Heart (tissue), 3 donors: ENCODE data around the genes CCDC70 and UTP14C.

DNA sequence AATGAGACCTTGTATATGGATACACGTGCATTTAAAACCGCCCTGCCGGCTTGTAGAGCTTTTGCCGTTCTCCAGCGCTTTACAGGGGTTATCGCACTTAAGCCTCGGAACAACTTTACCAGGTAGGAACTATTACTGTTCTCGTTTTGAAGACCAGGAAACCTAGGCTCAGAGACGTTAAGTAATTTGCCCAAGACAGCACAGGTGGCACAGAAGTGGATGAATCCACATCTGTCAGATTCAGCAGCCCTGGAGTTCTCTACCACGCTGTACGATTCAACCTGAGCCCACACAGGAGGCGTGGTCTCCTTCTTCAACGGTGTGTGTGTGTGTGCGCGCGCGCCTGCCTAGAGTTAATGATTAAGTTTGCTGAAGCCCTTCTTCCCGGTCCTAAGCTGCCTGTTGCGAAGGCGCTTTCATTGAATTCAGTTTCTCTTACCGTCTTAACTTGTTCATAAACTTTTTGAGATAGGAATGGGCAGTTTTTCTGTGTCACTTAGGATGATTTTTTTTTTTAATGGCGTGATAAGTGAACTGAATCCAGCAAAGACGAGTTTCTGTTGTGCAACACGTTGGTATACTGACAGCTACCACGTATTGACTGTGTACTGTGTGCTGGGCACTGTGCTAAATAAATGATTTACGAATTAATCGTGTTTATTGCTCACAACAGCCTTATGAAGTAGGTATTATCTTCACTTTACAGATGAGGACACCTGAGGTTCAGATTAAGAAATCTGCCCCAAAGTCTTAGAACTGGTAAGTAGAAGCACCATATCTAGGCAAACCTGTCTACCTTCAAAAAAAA lies 67.4 kb downstream of the KCNRG start:
- RAMPAGE, long total RNA, 2 experiments: no peak in any of the 2 experiments

GRCh38 chr13:50104788-50105470 lies 89.7 kb downstream of the KCNRG start:
- RAMPAGE, long total RNA, 2 experiments: no peak in any of the 2 experiments

DNA sequence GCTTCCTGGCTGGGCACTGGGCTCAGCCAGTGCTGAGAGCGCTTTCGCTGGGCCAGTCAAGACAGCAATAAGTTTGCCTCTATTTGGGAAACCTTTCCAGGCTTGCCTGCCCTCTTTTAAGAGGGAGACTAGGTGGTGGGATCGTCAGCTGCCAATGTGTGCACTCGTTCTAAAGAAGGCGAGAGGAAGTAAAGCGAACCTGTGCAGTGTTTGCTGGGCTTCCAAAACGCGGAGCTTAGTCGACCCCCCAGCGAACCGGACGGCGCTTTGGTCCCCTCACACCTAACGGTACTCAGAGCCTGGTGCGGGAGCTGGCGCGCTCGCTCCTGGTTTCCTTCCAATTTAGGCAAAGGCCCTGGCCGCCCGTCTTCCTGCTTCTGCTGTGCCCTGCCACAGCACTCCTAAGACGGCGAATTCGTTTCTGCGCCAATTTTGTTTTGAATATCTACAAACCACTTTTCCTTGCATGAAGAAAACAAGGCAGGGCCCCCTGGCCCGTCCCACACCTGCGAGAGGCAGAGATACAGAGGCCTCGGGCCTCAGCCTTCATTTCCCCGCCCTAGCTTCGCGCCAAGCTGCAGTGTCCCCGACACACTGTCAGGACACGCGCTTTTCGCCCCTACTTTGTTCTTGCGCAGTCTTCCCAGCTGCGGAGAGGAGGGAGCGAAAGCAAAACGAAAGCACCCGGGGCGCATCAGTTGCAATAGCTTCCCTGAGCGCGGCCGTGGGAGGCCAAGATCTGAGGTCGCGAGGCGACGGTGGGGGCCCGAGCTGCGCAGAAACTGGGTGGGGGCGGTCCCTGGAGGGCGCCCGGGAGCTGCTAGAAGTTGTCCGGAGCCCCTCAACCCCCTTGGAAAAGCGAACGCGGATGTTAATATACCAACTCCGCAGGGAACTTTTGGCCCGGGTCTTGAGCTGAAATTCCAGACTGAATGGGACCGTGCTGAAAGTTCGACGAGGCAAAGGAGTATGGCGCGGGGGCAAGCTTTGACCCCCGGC lies 111.9 kb downstream of the KCNRG start:
- RAMPAGE, long total RNA, 2 experiments: no peak in any of the 2 experiments

DNA sequence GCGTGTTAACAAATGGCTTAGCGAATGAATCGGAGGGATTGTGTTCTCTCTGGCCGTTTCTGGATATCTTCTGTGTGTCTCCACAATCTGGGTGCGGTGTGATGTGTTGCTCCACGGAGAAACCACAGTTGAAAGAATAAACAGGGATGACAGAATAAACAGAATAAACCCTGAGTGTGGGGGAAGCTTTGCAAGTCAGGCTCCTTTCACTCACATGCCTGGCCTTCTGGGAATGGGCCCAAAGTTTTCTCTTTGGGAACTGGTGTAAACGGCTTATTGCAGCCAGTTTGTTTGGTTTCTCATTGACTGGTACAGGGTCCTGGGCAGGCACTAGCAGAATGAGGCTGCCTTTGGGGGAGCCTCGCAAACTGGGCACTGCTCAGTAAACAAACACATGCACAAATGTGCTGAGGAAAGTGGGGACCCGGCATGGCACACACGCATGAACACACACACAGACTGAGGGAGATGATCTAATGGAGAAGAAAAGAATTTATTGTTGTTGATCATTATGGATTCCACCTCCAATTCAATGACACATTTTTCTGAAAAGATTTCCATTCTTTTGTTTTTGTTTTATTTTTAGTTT lies 324.6 kb downstream of the DLEU7 start:
- RAMPAGE, long total RNA, 2 experiments: no peak in any of the 2 experiments

- RAMPAGE, long total RNA, 2 experiments: no peak in any of the 2 experiments
These were observed 249.2 kb downstream of the DLEU7 start for GRCh38 chr13:50594170-50594802.

- RAMPAGE, long total RNA, 2 experiments: no peak in any of the 2 experiments
These were observed 87.4 kb downstream of the DLEU7 start for GRCh38 chr13:50755858-50756773.

GRCh38 chr13:51447545-51448194 lies 5.2 kb downstream of the INTS6 start:
- RAMPAGE, long total RNA, 2 experiments: no peak in any of the 2 experiments

DNA sequence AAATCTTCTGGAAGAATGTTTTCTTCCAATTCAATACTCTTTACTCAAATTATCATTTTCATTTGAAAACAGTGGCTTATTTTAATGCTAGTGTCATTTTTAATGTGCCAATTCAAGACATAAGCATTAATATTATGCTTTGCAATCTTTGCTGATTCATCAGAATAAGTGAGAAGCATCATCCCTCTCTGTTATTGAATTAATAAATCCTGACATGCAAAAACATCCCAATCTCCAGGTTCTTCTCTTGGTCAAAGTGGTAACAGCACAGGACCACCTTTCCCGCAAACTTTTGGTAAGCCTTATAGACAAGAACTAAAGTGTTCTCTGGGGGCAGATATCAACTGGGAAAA lies 3.8 kb downstream of the INTS6 start:
- RAMPAGE, long total RNA, 2 experiments: no peak in any of the 2 experiments

- RAMPAGE, long total RNA, 2 experiments: no peak in any of the 2 experiments
These were observed 1.4 kb downstream of the INTS6 start for GRCh38 chr13:51451415-51451865.

- RAMPAGE, long total RNA, 2 experiments: no peak in any of the 2 experiments
These were observed 60.0 kb upstream of the WDFY2 start for GRCh38 chr13:51524220-51524753.

- RAMPAGE, long total RNA, 2 experiments: no peak in any of the 2 experiments
These were observed 32.2 kb upstream of the WDFY2 start for GRCh38 chr13:51551981-51552572.

GRCh38 chr13:51646001-51646785 lies 61.9 kb downstream of the WDFY2 start:
- RAMPAGE, long total RNA, 2 experiments: no peak in any of the 2 experiments

DNA sequence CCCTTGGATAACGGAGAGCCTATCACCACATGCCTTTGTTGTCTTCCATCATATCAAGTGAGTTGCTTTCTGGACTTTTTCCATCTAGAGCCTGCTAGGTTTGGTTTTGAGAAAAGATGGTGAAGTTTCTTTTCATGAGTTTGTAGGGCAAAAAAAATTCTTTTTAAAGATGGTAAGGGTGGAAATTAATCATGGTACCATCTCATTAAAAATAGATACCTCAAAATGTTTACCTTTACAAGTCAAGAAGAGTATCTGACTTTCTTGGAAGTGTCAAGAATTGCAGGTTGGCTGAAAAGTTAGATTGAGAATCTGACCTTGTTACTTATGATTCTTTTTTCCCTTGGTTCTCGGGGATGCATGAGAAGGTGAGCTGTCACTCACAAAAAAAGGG lies 38.3 kb downstream of the DHRS12 start:
- RAMPAGE, long total RNA, 2 experiments: no peak in any of the 2 experiments

- RAMPAGE, long total RNA, 2 experiments: no peak in any of the 2 experiments
These were observed 724 bp upstream of the DHRS12 start for GRCh38 chr13:51804411-51805362.

DNA sequence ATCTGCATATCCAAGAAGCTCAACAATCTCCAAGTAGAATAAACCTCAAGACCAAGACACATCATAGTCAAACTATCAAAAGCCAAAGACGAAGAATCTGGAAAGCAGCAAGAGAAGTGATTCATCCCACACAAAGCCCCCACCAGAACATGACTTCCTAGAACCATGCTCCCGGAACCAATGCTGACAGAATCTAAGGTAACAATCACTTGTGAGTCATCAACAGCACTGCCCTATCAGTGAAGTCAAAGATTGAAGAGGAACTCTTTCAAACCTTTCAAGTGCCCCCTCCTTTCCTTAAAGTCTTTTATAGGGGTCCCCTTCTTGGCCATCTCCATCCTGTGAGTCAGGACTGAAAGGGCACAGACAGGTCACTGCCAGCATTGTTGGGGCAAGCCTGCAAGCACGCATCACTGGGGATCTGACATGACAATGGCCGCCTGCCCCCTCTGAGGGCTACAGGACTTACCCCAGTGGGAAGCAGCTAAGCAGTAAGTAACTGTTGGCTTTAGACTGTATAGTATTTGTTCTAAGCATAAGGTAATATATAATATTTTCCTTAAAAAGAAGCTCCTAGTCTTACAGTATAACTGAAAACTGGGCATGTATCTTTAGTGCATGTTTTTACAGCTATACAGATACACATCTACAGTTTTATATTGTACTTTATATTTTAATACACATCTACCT lies at the start of gene CCDC70:
Gene CCDC70, plus strand, starts transcription at position 231 of the 690 bp plus-strand sequence.
- RAMPAGE, long total RNA, 2 experiments: no peak in any of the 2 experiments

- RAMPAGE, long total RNA, 2 experiments: no peak in any of the 2 experiments
These were observed 60.5 kb downstream of the ATP7B start for GRCh38 chr13:51950621-51951225.

- RAMPAGE, long total RNA, 2 experiments: no peak in any of the 2 experiments
These were observed 55.0 kb downstream of the ATP7B start for GRCh38 chr13:51956282-51956649.

DNA sequence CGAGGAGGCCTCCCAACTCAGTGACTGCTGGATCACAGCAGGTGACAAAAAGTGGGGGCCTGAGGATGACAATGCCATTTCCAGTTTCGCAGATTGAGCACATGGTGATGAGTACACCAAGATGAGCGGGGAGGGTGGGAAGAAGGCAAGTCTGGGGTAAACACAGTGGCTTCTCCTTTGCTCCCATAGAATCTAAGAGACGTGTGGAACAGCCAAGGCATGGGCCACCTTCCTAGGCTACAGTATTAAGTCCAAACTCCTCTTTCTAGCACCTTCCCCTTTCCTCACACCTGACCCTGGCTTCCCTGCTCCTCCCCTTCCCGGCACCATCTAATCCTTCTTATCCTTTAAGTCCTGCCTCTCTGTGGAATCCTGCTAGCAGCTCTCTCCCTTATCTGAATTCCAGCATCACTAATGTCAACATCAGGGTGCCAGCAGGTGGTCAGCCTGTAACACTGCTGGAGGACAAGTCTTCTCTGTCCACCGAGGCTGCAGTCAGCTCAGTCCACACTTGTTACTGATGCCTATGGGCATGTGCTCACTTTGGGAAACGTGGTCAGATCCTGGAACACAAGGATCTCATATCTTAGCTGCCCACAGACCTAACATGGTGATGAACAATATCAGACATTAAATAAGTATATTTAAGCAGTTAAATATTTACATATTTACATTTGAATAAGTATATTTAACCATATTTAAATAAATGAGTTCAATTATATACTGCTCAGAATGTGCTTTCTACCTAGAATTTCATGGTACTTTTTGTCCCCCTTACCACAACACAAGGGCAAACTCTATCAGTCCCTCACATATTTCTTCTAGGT lies 13.3 kb downstream of the ATP7B start:
- RAMPAGE, long total RNA, 2 experiments: no peak in any of the 2 experiments

GRCh38 chr13:52024408-52025011 lies at the start of gene UTP14C:
TSS of gene UTP14C (plus strand) at chr13:52024691.
- RAMPAGE, long total RNA, 2 experiments: no peak in any of the 2 experiments

DNA sequence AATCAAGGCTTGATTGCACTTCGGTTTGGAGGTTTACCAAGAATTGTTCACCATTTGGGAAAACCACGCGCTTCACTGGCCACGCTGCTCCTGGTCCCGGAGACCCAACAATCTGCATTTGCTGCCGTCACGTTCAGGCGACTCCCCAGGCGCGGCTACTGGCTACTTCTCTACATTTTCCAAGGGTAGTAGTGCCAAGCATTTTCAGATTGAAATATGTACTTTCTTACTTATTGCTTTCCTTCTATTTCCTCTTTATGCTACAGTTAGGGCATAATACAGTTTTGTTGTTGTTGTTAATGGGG lies 694 bp downstream of the NEK5 start:
- RAMPAGE, long total RNA, 2 experiments: no peak in any of the 2 experiments